Smooth muscle cell (in vitro differentiated cells): ENCODE measurements around a stretch of chr17.

GRCh38 chr17:39627042-39627876 is 507 bp downstream of the PPP1R1B start:
- RAMPAGE, long total RNA: no peak

GRCh38 chr17:39627935-39628973 is 1.5 kb downstream of the PPP1R1B start:
- RAMPAGE, long total RNA: no peak

GRCh38 chr17:39674753-39675406 is 6.6 kb downstream of the PNMT start:
- RAMPAGE, long total RNA: no peak

GRCh38 chr17:39677472-39678130 is 9.3 kb downstream of the PNMT start:
- RAMPAGE, long total RNA: no peak

GRCh38 chr17:39704817-39705676 is 5.2 kb downstream of the ERBB2 start:
- RAMPAGE, long total RNA: no peak

DNA sequence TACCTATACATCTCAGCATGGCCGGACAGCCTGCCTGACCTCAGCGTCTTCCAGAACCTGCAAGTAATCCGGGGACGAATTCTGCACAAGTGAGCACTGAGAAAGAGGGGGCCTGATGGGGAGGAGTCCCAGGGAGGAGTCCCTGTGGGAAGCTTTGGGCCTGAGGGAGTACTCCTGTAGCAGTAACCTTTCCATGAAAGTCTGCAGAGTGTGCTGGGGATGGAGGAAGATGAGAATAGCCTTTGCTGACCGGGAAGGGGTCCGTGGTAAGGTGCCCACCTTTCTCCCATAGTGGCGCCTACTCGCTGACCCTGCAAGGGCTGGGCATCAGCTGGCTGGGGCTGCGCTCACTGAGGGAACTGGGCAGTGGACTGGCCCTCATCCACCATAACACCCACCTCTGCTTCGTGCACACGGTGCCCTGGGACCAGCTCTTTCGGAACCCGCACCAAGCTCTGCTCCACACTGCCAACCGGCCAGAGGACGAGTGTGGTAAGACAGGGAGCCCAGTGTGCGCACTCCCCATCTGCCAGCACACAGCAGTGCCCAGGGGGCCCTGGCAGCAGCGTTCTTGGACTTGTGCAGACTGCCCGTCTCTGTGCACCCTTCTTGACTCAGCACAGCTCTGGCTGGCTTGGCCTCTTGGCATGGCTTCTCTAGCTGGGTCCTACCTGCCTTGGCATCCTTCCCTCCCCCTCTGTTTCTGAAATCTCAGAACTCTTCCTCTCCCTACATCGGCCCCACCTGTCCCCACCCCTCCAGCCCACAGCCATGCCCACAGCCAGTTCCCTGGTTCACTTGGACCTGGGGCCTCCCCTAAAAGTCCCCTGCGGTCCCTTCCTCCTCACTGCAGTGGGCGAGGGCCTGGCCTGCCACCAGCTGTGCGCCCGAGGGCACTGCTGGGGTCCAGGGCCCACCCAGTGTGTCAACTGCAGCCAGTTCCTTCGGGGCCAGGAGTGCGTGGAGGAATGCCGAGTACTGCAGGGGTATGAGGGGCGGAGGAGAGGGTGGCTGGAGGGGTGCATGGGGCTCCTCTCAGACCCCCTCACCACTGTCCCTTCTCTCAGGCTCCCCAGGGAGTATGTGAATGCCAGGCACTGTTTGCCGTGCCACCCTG is 14.5 kb downstream of the MIEN1 start:
- RAMPAGE, long total RNA: no peak

DNA sequence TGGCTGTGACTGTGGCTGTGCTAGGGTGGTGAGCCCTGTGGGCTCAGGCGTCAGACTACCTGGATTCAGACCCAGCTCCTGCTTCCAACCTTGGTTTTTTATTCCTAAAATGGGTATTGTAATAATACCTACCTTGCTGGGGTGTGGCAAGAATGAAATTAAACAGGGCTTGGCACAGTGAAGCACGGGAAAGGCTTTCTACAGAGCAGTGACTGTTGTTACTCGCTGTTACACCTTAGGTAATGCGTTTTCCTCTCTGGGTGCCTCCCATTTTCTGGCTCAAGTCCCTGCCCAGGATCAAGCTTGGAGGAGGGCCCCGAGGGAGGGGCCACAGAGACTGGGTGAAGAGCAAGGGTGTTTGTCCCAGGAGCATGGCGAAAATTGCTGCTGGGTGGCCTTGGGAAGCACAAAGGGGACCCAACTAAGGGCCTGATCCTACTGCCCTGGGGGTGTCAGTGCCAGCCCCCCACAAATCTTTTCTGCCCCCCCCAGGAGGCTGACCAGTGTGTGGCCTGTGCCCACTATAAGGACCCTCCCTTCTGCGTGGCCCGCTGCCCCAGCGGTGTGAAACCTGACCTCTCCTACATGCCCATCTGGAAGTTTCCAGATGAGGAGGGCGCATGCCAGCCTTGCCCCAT is 13.4 kb downstream of the MIEN1 start:
- RAMPAGE, long total RNA: no peak

DNA sequence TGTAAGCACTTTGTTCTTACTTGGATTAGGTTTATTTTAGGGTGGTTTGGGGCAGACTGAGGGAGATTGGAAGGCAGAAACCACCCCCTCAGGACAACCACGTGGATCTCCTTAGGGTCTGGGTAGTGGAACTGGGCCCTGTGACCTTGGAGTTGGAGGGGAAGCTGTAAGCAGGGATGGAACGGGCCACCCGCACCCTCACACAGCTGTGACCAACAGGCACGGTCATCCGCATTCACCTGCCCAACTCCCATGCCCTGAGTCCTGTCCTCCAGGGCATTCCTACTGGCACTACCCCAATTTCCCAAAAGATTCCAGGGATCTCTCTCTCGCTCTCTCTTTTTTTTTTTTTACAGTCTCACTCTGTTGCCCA is 15.4 kb downstream of the GRB7 start:
- RAMPAGE, long total RNA: no peak

- RAMPAGE, long total RNA: no peak
Measured at GRCh38 chr17:39754780-39755142, 17.0 kb downstream of the GRB7 start.

GRCh38 chr17:39755143-39755420 is 17.3 kb downstream of the GRB7 start:
- RAMPAGE, long total RNA: no peak

DNA sequence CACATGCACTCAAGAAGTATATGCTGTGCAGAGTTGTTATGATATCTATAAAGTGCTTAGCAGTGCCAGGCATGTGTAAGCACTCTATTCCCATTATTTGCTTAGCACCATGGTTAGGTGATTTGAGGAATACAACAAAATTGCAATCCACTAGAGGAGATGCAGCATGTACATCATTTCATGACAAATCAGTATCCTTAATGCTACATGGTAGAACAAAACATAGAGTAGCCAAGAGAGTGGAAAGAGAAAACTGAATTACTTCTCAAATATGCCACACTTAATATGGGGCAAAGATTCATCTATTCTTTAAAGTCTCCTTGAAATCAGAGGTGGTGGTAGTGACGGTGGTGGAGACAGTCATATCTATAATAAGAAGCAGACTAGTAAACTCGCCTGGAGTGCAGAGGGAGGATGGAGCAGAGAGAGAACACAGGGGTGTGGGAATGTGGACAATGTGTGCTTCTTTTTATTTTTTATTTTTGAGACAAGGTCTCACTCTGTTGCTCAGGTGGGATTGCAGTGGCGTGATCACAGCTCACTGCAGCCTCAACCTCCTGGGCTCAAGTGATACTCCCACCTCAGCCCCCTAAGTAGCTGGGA is 33.6 kb downstream of the GRB7 start:
- RAMPAGE, long total RNA: no peak

GRCh38 chr17:39772312-39772818 is 34.6 kb downstream of the GRB7 start:
- RAMPAGE, long total RNA: no peak

DNA sequence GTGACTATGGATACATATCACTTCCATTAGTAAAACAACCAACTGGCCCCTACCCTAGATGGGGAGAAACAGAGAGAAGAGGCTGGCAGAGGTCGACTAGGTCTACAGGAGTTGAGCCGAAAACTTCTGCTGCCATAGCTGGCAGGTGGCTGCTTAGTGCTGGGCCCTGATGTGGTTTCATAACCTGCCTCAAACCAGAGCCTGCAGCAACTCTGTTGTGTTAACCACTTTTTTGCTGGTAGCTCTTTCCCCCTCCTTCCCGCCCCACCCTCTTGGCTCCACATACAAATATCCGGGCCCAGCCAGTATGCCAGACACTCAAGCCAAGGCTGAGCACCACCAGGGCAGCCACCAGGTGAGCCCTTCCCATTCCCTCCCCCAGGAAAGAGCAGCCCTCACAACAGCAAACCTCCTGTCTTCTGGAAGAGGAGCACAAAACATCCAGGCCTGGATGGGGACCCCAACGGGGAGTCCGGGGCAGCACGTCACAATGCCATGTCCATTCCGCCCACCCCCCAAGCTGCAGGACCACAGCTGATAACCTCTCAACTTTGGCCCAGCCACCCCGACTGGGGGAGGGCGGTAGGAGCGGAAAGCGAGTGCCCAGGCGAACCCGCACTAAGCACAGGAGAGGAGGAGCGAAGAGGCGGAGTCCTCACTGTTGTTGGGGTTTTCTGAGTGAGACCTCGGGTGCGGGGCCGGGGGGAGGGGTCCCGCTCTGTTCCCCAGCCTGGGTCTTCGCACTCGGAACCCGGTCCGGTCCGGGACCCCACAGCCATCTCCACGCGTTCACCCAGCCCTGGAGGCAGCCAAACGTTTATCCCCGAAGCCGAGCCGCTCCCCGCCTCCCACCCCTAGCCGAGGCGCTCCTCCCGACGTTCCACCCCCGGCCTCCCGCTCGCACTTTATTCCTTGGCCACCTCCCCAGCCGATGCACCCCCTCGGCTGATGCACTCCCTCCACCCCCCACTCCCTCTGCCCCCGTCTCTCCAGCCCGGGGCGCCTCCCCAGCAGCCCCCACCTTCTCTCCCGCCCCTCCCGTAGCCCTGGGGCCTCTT is 664 bp downstream of the ORMDL3 start:
- RAMPAGE, long total RNA: no peak

DNA sequence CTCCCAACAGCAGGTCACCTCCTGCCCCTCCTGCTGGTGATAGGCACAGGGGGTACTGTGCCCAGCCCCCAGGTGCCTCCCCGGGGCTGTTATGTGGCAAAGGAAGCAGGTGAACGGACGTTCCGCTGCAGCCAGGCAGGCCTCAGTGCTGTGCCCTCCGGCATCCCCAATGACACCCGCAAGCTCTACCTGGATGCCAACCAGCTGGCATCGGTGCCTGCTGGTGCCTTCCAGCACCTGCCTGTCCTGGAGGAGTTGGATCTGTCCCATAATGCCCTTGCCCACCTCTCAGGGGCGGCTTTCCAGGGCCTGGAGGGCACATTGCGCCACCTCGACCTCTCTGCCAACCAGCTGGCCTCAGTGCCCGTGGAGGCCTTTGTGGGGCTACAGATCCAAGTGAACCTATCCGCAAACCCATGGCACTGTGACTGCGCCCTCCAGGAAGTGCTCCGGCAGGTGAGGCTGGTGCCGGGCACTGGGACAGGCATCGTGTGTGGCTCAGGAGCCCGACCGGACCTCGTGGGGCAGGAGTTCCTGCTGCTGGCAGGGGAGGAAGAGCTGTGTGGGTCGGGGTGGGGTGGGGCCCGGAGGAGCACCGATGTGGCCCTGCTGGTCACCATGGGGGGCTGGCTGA is 16.6 kb downstream of the LRRC3C start:
- RAMPAGE, long total RNA: no peak

DNA sequence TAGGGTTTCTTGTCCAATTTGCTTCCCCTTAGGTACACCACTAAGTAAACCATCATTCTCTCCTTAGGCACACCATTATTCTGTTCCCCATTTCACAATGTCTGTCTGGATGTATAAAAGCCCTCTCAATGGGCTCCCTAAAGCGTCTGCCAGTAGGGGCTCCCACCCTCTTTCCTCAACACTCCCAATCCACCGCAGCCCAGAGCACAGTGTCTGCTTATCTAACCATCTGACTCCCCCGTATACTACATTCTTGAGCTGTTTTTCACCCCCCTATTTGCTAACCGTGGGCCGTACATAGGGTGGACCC is 789 bp upstream of the PSMD3 start:
- RAMPAGE, long total RNA: no peak

DNA sequence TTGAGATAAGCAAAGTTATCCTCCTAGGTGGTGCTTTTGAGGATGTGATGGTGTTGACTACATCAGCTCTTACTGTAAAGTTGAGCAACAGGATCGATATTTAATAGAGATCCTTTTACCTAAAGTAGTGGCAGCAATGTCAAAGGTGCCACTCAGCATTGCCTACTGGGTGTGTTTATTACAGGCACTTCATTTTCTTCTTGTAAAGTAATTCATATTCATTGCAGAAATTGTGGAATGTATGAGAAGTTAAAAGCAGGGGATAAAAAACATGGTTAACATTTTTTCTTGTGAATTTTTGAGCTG is 1.5 kb downstream of the PSMD3 start:
- RAMPAGE, long total RNA: no peak

GRCh38 chr17:39992907-39993529 is 12.4 kb downstream of the PSMD3 start:
- RAMPAGE, long total RNA: no peak

- RAMPAGE, long total RNA: no peak
Measured at GRCh38 chr17:40019160-40019919, 4.1 kb downstream of the CSF3 start.

DNA sequence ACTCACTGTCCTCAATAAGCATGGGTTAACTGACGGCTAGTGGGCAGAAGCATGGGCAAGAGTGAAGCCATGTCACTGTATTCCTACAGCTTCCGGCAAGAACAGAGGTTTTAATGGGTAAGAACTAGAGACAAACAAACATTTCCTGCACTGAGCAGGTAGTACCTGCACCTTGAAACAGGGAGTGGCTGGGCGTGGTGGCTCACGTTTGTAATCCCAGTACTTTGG is 17.6 kb downstream of the MED24 start:
- RAMPAGE, long total RNA: no peak

- RAMPAGE, long total RNA: no peak
Measured at GRCh38 chr17:40058388-40058845, 4.2 kb upstream of the MED24 start.